IMR-90 (cell line): ENCODE measurements around the gene UGT1A3.

GRCh38 chr2:233099869-233100572 lies 39.9 kb downstream of the INPP5D start:
- RRBS, result 95% methylated on average over 1 of the region's 15 CpGs
CAGE:
- cytosol, long polyA plus RNA, result no peak
- long polyA plus RNA, result no peak
- nucleus, long polyA plus RNA, result no peak

DNA sequence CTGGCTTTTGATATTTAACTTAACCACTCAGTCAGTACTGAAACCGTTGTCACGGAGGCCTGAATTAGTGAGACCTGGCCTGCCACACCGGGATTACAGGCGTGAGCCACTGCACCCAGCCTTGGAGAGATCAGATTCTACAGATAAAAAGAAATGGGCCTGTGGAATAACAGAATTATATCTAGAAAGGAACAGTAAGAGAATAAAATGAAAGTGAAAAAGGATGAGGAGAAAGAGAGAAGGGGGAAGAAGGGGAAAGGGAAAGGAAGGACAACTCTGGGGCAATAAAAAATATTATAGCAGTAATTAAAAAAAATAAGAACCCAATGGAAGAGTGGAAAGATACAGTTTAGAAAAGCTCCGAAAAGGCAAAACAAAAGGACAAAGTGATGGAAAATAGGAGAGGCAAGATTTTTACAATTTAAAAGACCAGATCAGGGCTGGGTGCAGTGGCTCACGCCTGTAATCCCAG lies 94.8 kb downstream of the INPP5D start:
- RRBS, result no CpG with 5 or more reads among the region's 6 CpGs
CAGE:
- cytosol, long polyA plus RNA, result no peak
- long polyA plus RNA, result no peak
- nucleus, long polyA plus RNA, result no peak

GRCh38 chr2:233356486-233357393 lies 2.4 kb downstream of the DGKD start:
- RRBS, result no CpG with 5 or more reads among the region's 4 CpGs
CAGE:
- cytosol, long polyA plus RNA, result no peak
- long polyA plus RNA, result no peak
- nucleus, long polyA plus RNA, result no peak

DNA sequence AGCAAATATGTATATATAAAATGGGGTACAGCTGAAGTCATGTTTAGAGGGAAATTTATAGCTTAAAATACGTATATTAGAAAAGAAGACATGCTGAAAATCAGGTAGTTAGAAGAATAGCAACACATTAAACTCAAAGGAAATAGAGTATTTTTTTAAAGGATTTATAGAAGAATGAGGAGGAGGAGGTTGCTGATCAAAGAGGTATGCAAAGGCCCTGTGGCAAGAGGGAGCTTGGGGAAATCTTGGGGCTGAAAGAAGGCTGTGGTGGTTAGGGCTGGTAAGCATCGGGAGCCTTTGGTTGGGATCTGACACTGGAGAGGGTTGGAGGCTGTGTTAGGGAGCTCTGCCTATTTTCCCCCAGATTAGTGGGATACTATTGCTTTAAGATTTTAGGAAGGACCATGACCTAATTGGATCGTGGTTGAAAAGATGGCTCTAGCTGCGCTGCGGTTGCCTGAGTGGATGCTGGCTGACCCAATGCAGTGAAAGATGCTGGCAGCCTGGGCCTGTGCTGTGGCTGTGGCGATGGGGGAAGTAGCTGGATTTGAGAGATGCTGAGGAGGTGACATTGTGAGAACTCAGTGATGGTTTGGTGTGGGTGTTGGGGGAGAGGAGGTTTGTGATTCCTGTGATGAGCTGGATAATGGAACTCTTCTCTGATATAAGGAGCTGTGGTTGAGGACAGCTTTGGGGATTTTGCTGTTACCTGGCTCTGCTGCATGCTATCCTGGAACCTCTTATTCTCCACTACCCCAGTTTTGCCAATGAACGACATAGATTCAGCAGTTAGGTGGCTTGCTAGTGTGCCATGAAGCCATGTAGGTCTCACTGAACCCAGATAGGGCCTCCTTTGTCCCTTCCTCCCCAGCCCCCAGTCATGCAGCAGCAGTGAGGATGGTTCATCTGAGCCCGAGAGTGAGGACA lies 11.8 kb downstream of the DGKD start:
- RRBS, result no CpG with 5 or more reads among the region's 8 CpGs
CAGE:
- cytosol, long polyA plus RNA, result no peak
- long polyA plus RNA, result no peak
- nucleus, long polyA plus RNA, result no peak

DNA sequence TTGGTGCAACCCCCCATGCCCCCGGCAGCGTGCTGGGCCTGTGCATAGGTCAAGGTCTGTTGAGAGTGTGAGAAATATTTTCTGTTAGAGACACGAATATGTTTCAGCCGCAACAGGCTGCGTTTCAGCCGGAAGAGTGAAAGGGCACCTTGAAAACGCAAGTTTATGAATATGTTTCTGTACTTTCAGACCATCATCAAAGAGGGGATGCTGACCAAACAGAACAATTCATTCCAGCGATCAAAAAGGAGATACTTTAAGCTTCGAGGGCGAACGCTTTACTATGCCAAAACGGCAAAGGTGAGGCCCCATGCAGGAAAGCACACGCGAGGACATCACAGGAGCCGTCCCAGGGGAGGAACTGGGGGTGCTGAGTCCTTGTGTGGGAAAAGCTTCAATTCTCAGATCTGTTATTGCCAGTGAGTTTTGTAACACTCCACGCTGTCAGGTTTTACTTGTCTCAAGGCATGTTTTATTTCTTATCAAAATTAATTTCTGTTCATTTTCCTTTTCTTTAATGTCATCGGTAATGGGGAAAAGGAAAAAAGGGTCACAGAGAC lies 33.9 kb downstream of the DGKD start:
- RRBS, result 7% methylated on average over 5 of the region's 17 CpGs
CAGE:
- cytosol, long polyA plus RNA, result no peak
- long polyA plus RNA, result no peak
- nucleus, long polyA plus RNA, result no peak

- RRBS, result no CpG with 5 or more reads among the region's 6 CpGs
CAGE:
- cytosol, long polyA plus RNA, result no peak
- long polyA plus RNA, result no peak
- nucleus, long polyA plus RNA, result no peak
Measured at GRCh38 chr2:233408514-233409146, 54.3 kb downstream of the DGKD start.

- RRBS, result no CpG with 5 or more reads among the region's 37 CpGs
CAGE:
- cytosol, long polyA plus RNA, result no peak
- long polyA plus RNA, result no peak
- nucleus, long polyA plus RNA, result no peak
Measured at GRCh38 chr2:233582916-233583986, 16.7 kb upstream of the USP40 start.

DNA sequence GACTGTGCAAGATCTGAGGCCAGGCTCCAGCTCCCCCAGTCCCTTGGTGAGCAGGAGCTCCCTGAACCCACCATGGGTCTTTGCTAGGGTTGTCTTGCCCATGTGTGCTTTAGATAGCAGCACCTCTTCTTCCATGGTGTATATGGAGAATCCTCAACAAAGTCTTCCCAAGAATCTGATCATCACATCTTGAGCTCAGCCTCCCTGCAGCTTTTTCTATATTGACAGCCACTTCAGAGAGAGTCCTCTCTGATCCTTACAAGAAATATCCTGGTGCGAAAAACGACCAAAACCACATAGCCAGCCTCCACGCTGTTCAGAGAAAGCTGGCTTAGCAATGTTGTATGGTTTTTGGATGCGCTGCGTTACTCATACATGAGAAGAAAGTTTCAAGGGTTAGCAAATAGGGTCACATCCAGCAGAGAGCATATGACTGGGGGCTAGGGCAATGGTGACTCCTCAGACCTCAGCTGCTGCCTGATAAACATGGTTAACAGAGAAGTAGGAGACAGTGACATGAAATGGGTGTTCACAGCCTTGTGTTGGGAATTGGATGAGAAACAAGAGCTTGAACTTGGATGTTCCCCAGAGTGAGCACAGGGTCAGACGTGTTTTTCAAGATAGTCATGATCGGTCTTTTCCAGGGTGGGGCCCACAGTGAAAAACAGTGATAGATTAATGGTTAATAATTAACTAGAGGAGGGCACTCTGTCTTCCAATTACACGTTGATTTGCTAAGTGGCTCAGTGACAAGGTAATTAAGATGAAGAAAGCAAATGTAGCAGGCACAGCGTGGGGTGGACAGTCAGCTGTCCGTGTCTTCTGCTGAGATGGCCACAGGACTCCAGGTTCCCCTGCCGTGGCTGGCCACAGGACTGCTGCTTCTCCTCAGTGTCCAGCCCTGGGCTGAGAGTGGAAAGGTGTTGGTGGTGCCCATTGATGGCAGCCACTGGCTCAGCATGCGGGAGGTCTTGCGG lies at the start of gene UGT1A3:
TSS of gene UGT1A3 (plus strand) at position 746 of the 977 bp plus-strand sequence.
- RRBS, result no CpG with 5 or more reads among the region's 13 CpGs
CAGE:
- cytosol, long polyA plus RNA, result no peak
- long polyA plus RNA, result no peak
- nucleus, long polyA plus RNA, result no peak

GRCh38 chr2:233745119-233745879 lies 14.8 kb upstream of the UGT1A1 start:
- RRBS, result no CpG with 5 or more reads among the region's 5 CpGs
CAGE:
- cytosol, long polyA plus RNA, result no peak
- long polyA plus RNA, result no peak
- nucleus, long polyA plus RNA, result no peak

GRCh38 chr2:233754946-233755603 lies 5.0 kb upstream of the UGT1A1 start:
- RRBS, result no CpG with 5 or more reads among the region's 43 CpGs
CAGE:
- cytosol, long polyA plus RNA, result no peak
- long polyA plus RNA, result no peak
- nucleus, long polyA plus RNA, result no peak

DNA sequence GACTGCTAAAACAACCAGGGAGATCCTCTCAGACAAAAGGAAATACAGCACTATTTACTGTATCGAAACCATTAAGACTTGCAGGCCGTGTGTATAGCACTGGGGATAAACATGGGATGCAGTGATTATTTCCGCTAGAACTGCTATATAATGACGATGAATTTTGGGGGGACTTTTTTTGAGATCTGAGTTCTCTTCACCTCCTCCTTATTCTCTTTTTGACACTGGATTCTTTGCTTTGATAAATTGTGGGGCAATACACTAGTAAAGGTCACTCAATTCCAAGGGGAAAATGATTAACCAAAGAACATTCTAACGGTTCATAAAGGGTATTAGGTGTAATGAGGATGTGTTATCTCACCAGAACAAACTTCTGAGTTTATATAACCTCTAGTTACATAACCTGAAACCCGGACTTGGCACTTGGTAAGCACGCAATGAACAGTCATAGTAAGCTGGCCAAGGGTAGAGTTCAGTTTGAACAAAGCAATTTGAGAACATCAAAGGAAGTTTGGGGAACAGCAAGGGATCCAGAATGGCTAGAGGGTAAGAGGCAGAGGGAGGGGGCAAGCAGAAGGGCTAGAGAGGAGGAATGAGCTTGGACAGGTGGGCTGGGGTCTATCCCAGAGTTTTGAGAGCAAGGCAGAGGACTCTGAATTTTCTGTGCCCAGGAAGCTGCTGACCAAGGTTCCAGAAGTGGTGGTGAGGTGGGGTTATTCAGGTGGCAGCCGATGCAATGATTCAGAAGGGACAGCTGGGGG lies 3.4 kb upstream of the UGT1A1 start:
- RRBS, result no CpG with 5 or more reads among the region's 8 CpGs
CAGE:
- cytosol, long polyA plus RNA, result no peak
- long polyA plus RNA, result no peak
- nucleus, long polyA plus RNA, result no peak

DNA sequence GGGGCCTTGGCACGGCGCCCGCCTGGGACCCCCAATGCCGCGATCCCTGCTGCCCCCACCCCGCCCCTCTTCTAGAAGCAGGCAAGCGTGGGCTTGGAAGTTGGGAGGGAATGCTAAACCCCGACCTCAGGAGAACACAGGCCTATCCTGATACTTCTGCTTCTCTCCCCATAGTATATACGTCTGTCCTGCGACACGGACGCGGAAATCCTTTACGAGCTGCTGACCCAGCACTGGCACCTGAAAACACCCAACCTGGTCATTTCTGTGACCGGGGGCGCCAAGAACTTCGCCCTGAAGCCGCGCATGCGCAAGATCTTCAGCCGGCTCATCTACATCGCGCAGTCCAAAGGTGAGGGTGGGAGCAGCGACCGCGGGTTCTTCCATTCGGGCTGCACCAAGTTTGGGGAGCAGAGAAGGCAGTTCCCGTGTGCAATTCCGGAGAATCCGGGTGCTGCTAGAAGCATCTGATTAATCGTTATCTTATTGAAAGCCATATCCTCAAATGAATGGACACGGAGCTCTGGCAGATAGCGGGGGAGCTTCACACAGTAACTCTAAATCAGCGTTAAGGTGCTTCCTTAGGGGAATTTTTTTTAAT lies 21.8 kb downstream of the TRPM8 start:
- RRBS, result 10% methylated on average over 7 of the region's 34 CpGs
CAGE:
- cytosol, long polyA plus RNA, result no peak
- long polyA plus RNA, result no peak
- nucleus, long polyA plus RNA, result no peak

DNA sequence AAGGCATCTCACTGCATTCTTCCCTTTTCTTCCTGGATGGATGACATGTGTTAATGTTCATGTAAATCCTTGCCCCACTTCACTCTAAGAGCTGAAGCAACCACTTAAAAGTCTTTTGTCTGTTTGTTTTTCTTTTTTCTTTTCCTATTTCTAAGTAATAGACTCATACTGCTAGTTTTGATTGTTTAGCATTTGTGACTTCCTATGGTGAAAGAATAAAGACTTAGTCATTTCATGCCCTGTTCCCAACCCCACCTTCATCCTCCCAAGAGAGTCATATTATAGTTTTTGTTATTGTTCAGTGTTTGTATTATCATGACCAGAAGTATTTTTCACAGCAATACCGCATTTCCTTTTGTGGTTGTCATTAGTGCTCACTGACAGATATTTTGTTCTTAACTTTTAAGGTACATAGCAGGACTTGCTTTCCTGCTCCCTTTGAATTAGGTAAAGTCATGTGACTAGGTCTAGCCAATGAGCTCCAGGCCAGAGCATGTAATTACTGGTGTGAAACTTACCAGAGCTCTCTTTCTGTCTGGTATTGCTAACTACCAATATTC lies 18.1 kb upstream of the SPP2 start:
- RRBS, result no CpG with 5 or more reads among the region's 1 CpG
CAGE:
- cytosol, long polyA plus RNA, result no peak
- long polyA plus RNA, result no peak
- nucleus, long polyA plus RNA, result no peak

DNA sequence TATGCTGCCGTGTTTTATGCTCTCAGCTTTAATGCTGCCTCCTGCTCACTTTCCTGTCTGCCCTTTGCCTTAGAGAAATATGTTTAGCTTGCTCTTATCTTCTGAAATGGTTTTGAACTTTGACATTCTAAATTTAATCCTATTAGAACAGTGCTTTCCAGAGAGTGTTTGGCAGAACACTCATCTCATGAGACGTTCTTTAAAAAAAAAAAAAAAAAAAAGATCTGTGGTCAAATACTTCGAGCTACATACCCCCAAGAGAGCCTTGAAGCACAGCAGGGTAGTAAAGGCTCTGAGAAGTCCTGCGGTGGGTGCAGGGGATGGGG lies 161.3 kb downstream of the SPP2 start:
- RRBS, result no CpG with 5 or more reads among the region's 4 CpGs
CAGE:
- cytosol, long polyA plus RNA, result no peak
- long polyA plus RNA, result no peak
- nucleus, long polyA plus RNA, result no peak

- RRBS, result no CpG with 5 or more reads among the region's 3 CpGs
CAGE:
- cytosol, long polyA plus RNA, result no peak
- long polyA plus RNA, result no peak
- nucleus, long polyA plus RNA, result no peak
Measured at GRCh38 chr2:234369006-234369426, 127.9 kb downstream of the ARL4C start.

DNA sequence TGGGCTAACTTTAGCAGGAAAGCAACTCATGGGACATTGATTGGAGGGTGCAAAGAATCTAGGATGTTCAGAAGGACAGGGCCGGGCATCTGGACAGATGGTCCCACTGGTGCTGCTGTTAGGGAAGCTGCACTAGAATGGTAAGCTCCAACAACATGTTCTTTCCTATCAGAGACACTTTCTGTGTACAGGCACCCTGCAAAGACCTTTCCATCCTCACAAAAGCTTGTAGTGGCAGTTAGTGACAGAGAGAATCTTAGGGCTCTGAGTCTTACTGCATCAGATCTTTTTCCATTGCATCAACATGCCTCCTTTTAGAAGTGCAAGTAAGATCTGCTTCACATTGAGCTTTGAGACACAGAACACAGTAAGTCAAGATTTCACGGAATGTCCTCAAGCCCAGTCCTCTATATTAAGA lies 52.7 kb downstream of the ARL4C start:
- RRBS, result no CpG with 5 or more reads among the region's 2 CpGs
CAGE:
- cytosol, long polyA plus RNA, result no peak
- long polyA plus RNA, result no peak
- nucleus, long polyA plus RNA, result no peak

DNA sequence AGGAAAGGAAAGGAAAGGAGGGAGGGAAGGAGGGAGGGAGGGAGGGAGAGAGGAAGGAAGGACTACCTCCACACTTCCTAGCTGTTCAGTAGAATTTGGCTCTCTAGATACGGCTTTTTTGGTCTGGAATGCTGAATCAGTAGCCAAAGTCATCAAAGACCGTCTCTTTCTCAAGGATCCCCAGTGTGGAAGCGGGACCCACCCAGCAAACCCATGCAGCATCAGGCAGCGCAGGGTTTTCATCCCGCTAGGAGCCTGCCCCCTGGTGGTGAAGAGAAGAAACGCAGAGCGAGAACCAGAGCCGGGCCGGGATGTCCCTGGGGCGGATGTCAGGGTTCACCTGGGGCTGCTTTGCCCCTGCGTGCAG lies 48.0 kb upstream of the ARL4C start:
- RRBS, result no CpG with 5 or more reads among the region's 11 CpGs
CAGE:
- cytosol, long polyA plus RNA, result no peak
- long polyA plus RNA, result no peak
- nucleus, long polyA plus RNA, result no peak

GRCh38 chr2:234630753-234631131 lies 133.9 kb upstream of the ARL4C start:
- RRBS, result no CpG with 5 or more reads among the region's 4 CpGs
CAGE:
- cytosol, long polyA plus RNA, result no peak
- long polyA plus RNA, result no peak
- nucleus, long polyA plus RNA, result no peak

DNA sequence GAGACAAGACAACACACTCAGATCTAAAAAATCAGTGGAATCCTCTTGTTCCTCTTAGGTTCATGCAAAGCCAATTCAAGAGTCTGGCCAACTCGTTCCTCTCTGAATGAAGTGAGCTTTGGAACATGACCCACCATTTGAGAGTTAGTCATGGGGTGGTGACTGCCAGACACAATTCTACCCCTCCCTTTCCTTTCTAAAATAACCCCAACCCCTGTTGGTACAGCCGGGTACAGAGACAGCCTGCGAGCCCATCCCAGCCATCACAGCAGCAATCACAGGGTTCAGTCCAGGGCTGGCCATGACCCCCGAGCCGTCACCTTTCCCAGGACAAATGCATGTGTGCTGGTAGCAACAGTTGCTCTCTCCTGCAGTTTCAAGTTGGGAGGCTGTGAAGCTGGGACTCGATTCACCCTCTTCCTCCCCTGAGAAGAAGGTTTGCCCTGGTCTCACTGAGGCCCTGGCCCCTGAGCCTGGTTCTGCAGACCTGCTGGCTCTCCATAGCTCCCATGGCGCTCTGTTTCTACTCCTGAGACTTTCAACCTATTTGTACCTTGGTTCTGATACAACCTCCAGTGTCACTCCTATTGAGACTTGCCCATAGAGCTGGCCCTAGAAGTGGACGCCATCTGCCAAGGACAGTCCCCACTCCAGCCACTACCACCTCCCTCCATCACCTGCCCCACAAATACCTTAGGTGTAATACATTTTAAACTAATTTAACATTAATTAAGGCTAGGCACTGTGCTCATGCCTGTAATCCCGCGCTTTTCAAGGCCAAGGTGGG lies 182.9 kb upstream of the SH3BP4 start:
- RRBS, result no CpG with 5 or more reads among the region's 10 CpGs
CAGE:
- cytosol, long polyA plus RNA, result no peak
- long polyA plus RNA, result no peak
- nucleus, long polyA plus RNA, result no peak

- RRBS, result no CpG with 5 or more reads among the region's 4 CpGs
CAGE:
- cytosol, long polyA plus RNA, result no peak
- long polyA plus RNA, result no peak
- nucleus, long polyA plus RNA, result no peak
Measured at GRCh38 chr2:234770468-234771103, 181.2 kb upstream of the SH3BP4 start.